Foreskin keratinocyte (primary cell): ENCODE results near the gene CFAP46.

DNA sequence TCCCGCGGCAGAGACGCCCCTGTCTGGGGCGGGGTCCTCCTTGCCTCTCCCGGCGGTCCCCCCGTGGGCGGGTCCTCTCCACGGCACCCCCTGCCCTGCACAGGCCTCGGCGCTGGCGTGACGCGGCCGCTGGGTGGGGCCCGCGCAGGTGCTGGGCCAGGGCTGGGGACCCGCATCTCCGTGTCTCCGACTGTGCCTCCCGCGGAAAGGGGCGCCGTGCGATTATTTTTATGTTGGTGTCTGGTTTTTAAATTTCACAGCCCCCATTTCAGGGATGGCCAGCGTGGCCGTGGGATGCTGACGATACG, 28.9 kb upstream of the JAKMIP3 start:
- RAMPAGE, total RNA, result no peak

DNA sequence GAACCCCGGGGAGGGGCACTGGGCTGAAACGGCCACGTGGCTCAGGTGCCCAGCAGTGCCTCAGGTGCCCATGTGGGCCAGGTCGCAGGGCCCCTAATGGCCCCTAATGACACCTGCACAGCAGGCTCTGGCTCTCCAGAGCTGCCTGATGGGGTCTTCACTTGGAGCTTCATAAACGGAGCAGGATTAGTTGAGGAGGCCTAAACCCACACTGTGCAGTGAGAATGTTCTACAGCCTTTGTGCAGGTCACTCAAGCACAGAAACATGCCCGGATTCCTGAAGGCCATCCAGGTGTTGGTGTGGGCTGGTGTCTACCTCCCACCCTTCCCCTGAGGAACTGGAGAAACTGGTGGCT, 32.8 kb upstream of the DPYSL4 start:
- RAMPAGE, total RNA, result no peak

- RAMPAGE, total RNA, result no peak
Observed at GRCh38 chr10:132163574-132163883, 23.2 kb upstream of the DPYSL4 start.

GRCh38 chr10:132387528-132388421, 9.2 kb upstream of the PWWP2B start:
- RAMPAGE, total RNA, result no peak

DNA sequence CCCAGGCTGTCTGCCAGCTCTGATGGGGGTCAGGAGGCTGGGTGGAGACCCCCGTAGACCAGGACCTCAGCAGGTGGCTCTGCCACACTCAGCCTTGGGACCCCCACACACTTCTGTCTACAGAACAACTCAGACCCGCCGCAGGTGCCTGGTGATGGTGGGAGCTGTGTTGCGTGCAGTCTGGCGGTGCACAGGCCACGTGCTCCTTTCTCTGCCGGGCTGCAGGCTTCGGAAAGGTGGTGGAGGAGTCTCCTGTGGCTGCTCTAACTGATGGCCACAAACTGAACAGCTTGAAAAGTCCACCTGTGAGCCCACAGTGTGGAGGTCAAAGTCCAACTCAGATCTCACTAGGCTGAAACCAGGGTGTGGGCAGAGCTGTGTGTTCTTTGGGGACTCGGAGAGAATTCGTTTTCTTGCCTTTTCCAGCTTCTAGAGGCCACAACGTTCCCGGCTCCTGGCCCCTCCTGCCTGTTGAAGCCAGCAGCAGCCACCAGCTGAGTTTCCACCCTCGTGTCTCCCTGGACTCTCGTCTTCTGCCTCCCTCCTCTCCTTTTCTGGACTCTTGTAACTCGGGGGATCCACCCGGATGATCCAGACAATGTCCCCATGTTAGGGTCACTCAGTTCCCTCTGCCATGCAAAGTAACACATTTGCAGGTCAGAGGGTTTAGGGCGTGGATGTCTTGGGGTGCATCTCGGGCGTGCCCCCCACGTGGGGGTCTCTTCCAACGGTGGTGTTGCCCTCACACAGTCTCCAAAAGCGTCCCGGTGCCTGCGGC, 62.6 kb downstream of the PWWP2B start:
- RAMPAGE, total RNA, result no peak

- RAMPAGE, total RNA, result no peak
Observed at GRCh38 chr10:132461254-132462268, 64.6 kb downstream of the PWWP2B start.

- RAMPAGE, total RNA, result no peak
Observed at GRCh38 chr10:132465111-132465667, 68.2 kb downstream of the PWWP2B start.

DNA sequence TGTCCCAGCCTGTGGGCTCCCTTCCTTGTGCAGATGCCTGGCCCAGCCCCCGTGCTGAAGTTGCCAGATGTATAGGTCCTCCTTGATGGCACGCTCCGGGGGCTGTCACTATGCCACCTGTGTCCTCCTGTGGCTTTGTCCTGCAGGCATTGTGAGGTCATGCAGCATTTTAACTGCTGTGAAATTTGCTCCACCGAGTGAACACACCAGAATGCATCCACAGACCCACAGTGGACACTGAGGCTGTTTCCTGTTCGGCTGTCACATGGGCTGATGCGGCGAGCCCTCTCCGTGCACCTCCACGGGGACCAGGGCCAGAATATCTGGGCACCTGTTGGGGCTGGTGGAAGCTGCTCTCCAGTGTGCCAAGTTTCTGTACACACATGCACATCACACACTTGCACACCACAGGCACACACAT, 18.5 kb downstream of the INPP5A start:
- RAMPAGE, total RNA, result no peak

DNA sequence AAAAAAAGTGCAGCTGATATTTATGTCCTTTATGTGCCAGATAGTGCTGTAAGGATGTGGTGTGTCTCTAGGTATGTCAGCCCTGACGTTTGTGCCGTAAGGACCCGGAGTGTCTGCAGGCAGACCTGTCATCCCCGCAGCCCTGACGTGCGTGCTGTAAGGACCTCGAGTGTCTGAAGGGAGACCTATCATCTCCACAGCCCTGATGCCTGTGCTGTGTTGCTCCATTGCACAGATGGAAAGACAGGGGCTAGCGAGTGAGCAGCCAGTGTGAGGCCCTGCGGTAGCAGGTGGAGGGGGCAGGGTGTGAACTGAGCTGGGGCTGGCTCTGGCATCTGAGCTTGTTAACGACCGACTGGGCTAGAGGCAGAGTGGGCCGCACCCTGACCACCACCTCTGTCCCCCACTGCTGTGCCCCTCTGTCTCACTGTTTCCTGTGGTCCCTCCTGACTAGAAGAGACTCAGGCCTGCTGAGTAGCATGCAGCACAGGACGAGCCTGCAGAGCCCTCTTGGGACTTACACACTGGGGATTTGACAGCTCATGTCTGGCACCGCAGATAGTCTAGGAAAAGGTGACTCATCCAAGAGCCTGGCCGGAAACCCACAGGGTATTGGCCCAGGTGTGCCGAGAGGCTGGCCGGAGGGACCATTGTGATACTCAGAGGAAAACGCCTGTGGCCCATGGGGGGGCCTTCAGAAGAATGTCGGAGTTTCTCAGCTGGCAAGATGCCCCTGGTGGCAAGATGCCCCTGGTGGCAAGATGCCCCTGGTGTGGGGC, 34.2 kb downstream of the INPP5A start:
- RAMPAGE, total RNA, result no peak

DNA sequence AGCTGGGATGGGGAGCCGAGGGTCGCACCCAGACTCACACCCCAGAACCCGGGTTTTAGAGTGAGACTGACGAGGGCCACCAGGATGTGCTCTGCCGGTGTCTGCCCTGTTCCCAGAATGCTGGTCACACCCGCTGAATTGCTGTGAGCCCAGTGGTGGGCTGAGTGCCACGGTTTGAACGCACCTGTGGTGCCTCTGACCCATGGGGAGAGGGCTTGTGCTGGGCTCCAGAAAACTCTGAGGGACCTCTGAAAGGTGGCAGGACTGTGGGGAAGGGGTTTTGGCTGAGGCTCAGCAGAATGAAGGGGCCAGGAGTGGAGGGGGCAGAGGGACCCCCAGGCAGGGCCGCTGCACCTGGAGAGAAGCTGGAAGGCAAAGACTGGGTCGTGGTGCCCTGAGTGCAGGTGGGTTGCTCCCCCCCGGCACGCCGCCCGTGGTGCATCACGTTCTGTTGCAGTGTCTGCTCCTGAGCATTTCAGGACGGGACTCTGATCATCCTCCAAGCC, 39.3 kb downstream of the INPP5A start:
- RAMPAGE, total RNA, result no peak

DNA sequence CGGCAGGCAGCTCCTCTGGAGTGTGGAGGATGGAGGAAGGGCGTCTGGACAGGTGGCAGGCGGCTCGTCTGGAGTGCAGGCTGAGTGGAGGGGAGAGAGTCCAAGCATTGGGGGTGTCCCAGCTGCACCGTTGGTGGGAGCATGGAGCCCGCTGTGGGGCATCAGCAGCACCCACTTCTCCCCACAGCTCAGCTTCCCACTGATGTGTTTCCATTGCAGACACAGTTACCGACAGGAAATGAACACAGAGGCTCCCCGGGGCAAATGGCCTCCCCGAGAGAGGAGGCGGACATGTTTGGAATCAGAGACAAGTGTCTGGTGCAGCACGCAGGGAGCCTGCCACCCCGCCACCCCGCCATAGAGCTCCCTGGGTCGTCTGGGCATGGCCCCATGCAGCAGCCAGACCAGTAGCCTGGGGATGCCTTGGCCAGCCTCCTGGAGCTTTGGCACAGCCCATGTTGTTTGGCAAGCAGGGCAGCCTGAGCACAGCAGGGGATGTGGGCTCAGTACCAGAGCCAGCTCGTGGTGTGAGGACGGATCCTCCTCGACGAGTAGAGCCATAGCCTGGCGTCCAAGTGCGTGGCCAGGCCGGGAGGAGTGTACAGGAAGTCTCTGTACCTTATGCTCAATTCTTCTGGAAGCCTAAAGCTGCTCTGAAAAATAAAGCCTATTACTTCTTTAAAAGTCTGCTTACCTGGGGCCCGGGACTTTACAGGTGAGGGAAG, 80.8 kb downstream of the NKX6-2 start:
- RAMPAGE, total RNA, result no peak

GRCh38 chr10:132726671-132727212, 59.2 kb downstream of the NKX6-2 start:
- RAMPAGE, total RNA, result no peak

GRCh38 chr10:132765349-132766004, 20.5 kb downstream of the NKX6-2 start:
- RAMPAGE, total RNA, result no peak

DNA sequence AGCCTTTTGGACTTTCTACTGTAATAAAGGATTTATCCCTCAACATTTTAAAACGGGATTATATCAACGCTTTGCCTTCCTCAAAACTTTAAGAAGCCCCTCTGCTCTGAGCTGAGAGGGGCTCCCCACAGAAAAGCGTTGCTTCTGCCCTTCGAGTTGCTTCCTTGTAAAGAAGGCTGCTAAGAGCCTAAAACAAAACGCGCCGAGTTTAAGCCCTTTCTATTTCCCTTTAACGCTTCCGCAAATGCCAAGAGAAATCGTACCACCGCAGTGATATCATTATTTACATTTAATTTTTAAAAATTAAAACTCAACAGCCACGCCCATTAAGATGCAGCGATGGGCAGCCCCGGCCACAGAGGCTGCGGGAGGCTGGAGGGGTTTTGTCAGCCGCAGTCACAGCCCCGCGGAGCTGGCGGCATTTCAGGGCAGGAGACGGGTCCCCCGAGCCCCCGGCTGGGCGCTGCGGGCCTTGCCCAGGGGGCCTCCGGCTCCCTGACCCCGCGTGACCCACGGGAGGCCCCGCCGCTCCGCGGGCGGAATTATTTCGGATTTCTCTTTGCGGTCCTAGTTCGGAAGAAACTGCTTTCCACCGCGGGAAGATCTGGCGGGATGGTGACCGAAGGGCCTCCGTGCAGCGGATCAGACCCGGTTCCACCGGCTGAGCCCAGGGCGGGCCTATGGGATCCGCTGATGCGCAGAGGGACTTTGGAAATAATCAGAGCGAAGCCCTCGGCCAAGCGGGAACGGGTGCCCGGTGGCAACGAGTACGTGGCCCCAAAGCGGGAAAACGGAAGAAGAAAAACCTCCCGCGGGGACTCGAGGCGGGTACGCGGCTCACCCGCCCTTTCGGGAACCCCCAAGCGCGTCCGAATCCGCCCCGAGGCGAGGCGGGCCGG, 2.0 kb downstream of the NKX6-2 start:
- RAMPAGE, total RNA, result no peak

- RAMPAGE, total RNA, result no peak
Observed at GRCh38 chr10:132836785-132837304, 50.9 kb upstream of the NKX6-2 start.

DNA sequence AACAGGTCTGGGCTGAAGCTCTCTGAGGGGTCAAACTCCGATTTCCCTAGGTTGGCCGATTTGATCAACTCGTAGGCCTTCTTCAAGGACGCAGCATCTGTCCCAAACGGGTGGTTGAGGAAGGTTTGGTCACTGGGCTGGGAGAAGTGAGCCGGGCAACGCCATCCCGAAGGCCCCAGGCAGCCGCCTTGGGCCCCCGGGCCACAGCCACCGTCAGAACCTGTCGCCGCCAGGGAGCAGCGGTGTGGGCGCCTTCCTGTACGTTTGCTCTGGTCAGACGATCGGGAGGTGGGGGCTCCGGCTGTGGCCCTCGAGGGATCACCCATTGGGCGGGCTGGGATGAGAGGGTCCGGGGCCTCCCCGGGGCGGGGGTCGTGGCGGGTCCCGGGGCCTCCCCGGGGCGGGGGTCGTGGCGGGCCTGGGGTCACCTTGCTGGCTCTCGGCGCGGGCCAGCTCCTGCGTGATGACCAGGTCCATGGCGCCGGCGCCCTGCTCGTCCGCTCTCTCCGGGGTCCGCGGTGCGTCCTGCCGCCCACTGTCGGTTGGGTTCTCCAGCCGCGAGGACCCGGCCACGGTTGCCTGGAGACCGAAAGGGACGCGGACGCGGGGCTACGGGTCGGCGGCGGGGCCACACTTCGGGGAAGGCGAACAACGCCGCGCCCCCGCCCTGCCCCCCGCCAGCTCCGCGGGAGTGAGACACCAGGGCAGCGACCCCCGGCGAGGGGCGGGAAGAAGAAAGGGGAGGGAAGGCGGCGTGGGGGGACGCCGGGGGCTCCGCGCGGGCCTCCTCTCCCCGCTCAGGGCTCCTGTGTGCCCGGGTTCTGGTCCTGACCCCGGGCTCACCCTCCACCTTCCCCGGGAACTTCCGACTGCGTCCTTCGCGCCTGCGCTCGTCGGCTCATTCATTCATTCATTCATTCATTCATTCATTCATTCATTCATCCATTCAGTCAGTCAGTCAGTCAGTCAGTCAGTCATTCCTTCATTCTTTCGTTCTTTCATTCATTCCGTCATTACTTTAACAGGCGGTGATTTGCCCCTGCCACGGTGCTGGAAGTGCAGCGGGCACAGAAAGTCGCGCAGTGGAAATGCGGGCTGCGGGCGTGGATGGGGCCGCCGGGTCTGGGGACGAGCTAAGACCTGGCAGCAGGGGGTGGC, at the start of gene CFAP46:
Gene CFAP46 (minus strand): TSS at position 563 of the 1,158 bp plus-strand sequence.
- RAMPAGE, total RNA, result no peak

DNA sequence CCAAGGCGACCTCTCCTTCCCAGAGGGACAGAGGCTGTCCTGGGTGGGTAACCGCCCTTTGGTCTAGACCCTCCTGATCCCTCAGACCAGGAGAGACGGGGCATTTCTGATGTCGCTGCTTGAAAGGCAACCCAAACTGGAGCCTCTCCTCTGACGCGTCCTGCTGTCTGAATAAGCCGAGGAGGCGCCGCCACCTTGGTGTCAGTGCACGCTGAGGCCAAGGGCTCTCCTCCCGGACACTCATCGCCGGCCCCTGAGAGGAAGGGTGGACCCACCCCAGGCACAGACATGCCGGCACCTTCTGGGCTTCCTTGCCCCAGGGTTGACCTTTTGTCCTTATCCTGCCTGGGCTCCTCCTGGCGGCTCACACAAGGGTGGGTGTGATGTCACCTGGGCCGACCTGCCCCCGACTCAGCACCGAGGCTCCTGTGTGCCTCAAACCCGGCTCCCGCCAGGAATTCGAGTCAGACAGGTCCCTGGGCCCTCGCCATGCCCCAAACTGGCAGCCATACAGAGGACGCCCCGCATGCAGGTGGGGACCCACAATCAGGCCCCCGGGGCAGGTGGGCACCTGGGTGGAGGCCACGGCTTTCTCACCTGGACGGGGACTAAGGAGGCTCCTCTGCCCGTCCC, 17.7 kb upstream of the CFAP46 start:
- RAMPAGE, total RNA, result no peak

DNA sequence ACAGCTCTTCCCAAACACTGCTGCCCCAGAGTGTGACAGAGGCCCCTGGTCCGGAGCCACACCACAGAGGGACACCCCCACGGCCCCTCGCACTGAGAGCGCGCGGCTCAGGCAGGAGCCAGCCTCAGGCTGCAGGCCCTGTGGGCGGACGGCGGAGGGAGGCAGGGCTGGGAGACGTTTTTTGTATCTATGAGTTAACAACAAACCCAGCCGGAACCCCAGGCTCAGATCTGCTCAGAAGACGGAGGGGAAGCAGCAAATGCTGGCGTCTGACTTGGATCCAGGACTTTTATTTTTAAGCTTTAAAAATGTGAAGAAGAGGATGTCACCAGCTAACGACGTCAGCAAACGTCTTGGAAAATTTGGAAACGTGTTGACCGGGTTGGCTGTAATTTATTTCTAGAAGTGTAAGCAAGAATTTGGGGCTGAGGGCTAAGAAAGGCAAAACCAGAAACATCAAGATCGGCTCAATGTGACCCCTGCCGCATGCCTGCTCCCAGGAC, 18.7 kb upstream of the CFAP46 start:
- RAMPAGE, total RNA, result no peak

GRCh38 chr10:133100658-133101609, 13.2 kb downstream of the ADGRA1 start:
- RAMPAGE, total RNA, result no peak

GRCh38 chr10:133292866-133293596, 15.6 kb downstream of the TUBGCP2 start:
- RAMPAGE, total RNA, result no peak